ENCODE measurements around a stretch of chr15.

GRCh38 chr15:96338724-96339139 lies 8.2 kb downstream of the NR2F2 start:
- RRBS, result no CpG with 5 or more reads among the region's 4 CpGs

GRCh38 chr15:96341163-96341494 lies 10.6 kb downstream of the NR2F2 start:
- RRBS, result no CpG with 5 or more reads among the region's 21 CpGs

DNA sequence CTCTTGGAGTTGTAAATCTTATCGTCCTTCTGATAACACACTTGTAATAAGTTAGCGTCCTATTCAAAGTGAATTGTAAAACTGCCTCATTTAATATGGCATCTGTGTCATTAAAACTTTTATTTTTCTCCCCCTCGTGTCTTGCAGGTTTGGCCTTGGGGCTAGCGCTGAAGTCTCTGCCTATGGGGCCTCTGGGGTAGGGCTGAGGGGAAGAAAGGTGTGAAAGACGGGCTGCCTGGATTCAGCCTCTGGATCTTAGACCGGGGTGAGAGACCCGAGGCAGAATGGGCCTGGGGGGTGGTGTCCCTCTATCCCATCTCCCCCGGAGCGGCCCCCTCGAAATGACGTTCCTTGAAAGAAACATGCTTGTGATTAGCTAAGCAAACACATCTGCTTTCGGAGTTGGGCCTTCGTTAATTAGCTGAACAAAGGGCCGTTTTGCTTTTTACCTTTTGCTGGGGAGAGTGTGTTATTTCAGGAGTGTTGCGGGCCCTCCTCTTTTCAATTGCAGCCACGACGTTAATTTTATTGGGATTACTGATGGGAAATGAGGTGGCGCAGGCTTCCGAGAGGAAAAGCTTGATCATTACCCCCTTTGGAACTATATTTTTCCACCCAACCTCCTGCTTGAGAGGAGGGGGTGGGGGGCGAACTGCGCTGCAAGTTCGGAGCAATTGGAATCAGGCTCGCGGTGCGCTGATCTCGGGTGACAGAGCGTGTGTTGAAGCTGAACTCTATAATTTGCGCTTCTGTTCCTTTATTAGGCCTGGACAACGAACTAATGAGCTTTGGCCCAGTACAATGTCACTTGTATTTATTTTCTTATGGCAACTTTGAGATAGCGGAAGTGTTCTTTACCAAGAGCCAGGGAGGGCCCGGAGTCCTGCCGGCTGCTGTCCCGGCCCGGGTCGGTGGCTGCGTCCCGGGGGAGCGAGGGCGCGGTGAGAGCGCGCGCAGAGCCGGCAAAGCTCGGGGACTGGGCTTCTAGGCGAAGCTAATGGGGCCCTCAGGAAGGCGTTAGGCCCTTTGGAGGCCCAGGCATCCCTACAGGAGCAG lies 12.6 kb downstream of the NR2F2 start:
- RRBS, result 93% methylated on average over 10 of the region's 47 CpGs

DNA sequence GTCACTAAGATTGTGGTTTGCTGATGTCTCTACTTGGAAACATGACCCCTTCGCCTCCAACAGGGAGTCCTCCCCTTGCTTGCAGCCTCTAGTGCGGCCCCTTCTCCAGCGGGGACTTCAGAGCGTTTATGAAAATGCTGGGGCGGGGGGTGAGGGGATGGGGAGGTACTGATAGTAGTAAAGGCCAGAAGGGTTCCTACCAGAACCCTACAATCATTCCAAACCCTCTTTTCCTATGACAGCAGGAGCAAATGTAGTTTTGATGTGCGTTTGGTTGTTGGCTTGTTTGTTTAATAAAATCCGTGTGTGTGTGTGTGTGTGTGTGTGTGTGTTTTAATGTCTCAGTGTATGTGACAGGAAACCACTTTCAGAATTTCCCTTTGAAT lies 17.5 kb downstream of the NR2F2 start:
- RRBS, result no CpG with 5 or more reads among the region's 7 CpGs

- RRBS, result 4% methylated on average over 33 of the region's 109 CpGs
Observed at GRCh38 chr15:96416156-96417504, 86.1 kb downstream of the NR2F2 start.

DNA sequence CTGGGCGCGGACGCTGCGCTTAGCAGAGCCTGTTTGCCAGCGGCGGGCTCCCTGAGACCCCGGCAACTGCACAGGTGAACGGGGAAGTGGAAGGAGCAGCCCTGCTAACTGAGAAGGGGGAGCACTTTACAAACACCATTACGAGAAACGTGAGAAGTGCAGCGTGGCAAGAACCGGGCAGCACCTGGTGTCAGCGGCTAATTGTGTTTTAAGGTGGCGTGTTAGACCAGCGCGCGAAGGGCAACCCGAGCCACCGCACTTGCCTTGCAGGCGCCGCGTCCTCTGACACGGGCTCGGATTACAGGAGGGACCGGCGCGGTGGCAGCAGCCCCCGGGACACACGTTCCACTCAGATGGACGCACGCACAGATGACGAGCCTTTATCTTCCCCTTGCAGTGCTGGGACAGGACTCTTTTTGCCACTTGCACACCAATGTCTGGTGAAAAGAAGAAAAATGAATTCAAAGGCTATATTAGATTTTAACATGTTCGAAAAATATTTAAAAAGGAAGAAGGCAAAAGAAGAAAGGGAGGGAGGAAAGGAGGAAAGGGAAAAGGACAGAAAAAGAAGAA lies 307.6 kb upstream of the ARRDC4 start:
- RRBS, result no CpG with 5 or more reads among the region's 33 CpGs

DNA sequence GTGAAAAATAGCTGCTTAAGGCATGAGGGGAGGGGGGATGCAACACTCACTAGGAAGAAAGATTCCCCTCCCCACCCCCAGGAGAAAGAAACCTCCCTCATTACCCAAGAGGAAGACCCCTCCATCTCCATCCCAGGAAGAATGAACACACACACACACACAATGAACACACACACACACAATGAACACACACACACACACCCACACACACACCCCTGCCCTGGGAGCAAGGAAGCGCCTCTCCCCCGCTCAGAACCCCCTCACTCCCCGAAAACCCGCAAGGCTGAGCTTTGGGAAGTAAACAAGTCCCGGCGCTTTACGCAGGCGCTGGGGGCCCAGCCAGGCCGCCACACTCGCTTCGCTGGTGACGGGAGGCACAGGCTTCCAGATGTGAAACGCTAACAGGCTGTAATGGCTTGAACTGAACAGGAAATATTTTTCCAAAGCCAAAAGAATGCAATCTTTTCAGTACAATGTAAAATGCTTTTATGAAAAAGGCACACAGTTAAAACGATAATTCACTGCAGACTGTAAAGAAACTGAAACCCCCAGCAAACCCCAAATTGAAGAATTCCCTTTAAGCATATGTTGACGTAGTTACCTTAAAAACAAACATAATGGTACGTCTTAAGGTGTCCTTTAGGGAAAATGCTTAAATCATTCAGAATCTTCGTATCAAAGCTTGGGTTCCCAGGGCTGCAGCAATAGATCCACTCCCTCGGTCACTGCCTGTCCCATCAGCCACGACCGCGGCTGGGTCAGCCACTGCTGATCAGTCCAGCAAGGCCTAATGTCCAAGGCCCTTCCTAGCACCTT lies 122.6 kb upstream of the IGF1R start:
- RRBS, result no CpG with 5 or more reads among the region's 21 CpGs

DNA sequence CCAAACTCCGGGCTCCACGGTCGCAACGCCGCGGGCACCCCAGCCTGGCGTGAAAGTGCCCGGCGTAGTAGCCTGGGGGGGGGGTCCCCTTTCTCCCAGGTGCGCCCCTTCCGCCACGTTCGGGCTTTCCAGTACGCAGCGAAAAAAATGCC lies 621 bp upstream of the IGF1R start:
- RRBS, result 3% methylated on average over 8 of the region's 15 CpGs

DNA sequence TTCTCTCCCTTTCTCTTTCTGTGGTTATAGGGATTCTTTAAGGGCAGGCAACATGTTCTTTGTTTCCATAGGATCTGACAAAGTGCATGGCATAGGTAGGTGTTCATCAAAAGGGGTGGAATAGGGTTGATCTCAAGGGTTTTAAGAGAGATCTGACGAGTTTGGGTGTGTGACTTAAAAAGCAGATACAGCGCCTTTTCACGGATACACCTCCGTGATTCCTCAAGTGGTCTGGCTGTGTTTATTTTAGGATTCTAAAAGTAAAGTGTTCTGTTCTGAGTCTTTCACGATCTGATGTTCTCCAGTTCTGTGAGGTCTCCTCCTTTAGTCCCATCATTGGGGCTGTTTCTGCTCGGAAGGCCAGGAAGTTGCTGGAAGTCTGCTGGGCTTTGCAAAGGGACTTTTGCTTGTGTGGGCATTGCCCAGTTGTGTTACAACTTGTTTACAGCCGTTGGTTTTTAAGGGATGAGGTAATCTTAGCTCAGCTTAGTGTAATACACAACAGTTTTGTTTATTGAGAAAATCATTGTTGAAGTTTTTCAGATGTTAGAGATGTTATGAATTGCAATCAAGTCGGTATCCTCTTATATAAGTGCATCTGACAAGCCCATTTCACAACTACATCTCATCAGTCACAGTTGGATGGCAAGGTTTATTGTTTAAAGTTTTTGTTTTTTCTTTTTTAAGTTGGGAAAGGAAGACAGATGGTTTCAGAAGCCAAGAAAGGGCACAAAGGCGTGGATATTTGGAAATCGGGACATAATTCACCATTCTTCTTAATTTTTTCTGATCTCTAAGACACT lies 34.9 kb downstream of the IGF1R start:
- RRBS, result no CpG with 5 or more reads among the region's 10 CpGs

GRCh38 chr15:98743726-98744831 lies 95.7 kb downstream of the IGF1R start:
- RRBS, result no CpG with 5 or more reads among the region's 8 CpGs

GRCh38 chr15:98867343-98867962 lies 140.1 kb downstream of the PGPEP1L start:
- RRBS, result no CpG with 5 or more reads among the region's 8 CpGs

GRCh38 chr15:98877990-98878479 lies 129.6 kb downstream of the PGPEP1L start:
- RRBS, result no CpG with 5 or more reads among the region's 4 CpGs

DNA sequence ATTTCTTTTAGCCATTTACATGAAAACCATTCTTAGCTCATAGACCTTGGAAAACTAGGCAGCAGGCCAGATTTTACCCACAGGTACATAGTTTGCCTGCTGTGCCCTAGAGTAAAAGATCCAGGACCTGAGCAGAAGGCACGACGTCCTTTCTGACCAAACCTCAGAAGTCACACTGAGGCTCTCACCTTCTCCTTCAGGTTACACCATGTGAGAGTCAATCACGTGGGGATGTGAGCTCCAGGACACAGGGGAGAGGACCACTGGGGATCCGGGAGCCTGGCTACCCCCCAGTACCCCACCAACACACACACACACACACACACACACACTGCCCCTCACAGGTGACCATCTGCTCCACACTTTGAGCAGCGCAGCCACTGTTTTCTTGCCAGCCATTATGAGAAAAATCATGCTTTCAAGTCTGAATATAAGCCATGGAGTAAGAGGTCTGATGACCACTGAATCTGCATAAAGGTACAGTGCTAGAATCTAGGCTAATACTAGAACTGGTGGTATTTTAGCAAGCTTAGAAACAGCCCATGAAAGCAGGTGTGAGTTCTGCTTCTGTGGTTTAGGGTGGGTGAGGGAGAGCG lies 55.5 kb downstream of the PGPEP1L start:
- RRBS, result no CpG with 5 or more reads among the region's 6 CpGs

GRCh38 chr15:99307595-99308239 lies 56.4 kb downstream of the LRRC28 start:
- RRBS, result no CpG with 5 or more reads among the region's 8 CpGs

DNA sequence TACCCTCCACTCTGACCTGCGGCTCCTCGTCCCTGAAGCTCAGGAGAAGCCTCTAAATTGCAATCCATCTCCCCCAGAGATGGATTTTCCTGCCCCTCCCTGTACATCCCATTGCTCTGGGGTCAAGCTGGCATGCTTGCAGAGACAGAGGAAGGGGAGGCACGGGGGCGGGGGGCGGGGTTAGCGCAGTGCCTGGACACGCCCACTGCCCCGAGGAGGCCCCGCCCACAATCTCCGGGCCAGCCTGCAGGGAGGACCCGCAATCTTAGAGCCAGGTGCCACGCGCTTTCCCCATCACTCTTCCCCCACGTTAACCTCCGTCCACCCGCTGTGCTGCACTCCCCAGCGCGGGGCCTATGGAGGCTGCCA lies 118.3 kb upstream of the MEF2A start:
- RRBS, result no CpG with 5 or more reads among the region's 18 CpGs

DNA sequence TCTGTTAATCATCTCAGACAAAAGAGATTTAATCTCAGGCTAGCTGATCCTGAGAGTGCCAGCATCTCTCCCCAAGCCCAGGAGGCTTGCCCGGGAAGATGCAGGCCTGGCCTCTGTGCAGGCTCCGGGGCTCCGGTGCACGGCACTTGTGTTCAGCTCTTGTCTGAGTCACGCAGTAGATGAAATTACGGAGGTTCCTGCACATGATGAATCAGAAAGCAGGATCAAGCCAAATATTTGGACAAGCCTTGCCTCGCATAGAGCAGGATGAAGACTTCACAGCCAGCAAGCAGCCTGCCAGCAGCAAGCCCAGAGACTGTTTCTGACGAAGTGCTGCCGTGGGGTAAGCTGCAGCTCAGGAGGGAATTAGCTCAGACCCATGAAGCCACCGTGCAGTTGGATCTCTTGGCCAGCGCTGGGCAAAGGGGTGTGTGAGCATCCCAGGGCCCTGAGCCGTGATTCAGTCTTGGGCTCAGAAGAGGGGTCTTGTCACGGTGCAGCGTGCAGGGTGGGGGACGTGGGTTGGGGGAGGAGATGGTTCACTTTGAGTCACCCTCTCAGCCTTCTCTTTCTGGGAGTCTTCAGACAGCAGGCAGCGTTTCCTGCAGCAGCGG lies 89.2 kb upstream of the MEF2A start:
- RRBS, result no CpG with 5 or more reads among the region's 17 CpGs

- RRBS, result no CpG with 5 or more reads among the region's 4 CpGs
Observed at GRCh38 chr15:99633751-99634502, 68.1 kb downstream of the MEF2A start.

DNA sequence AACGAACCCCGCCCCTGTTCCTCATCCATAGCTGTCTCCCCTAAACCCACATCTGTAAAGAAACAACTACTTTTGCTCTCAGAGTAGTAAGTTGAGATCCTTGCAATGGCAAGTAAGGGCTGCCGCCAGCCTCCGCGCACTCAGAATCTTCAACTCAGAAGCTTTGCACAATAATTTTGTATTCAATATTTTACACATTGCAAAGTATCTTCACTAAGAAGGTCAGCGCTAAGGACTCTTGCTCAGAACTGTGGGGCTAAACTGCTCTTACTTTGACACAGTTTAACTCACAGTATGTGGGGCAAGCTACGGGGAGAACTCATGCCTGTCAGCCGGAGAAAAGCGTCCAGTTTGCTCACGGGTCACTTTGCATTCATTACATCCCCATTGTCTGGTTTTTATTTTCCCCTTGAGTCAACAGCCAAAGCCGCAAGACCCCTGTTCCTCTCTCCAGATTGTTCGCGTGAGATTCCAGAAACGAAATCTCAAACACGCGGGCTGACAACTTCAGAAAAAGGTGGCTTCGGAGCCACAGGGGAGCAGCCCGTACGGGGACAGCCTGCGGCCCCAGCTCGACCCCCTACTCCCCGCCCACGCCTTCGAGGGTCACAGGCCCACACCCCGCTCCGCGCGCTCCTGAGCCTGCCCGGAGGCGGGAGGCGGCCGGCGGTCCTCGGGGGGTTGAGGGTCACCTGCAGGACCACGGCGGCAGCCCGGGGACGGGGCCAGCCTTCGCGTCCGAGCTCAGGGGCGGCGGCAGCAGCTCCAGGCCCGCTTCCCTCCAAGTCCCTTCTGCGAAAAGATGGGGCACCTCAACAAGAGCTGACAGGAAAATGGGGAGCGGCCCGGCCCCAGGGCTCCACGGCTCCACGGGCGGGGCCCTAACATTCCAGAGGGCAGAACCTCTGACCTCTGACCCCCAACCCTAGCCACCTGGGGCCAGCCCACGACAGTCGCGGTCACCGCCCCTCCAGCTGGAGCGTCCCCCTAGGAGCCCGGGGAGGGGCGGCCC lies 694 bp downstream of the LYSMD4 start:
- RRBS, result 3% methylated on average over 8 of the region's 57 CpGs

DNA sequence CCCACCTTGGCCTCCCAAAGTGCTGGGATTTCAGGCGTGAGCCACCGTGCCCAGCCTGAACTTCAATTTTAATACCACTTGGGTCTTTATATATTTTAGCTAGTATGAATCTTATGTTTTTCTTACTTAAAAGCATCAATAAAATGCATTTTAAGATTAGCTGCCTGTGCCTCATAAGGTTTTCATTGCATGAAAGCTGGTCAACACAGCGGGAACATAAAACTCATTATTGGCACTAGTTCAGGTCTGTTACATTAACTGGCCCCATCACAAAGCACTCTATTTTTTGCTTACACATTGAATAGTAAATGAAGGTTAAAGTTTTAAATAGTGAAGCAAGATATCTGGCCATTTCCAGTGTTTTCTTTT lies 145.6 kb upstream of the LYSMD4 start:
- RRBS, result no CpG with 5 or more reads among the region's 3 CpGs

Data from AG09309 (cell line).